NALM6 (cell line): Measurements from ENCODE around the genes RAB5A and NR1D2.

- PRO-cap, result no peak
Measured at GRCh38 chr3:18422923-18423292, 2.2 kb downstream of the SATB1 start.

DNA sequence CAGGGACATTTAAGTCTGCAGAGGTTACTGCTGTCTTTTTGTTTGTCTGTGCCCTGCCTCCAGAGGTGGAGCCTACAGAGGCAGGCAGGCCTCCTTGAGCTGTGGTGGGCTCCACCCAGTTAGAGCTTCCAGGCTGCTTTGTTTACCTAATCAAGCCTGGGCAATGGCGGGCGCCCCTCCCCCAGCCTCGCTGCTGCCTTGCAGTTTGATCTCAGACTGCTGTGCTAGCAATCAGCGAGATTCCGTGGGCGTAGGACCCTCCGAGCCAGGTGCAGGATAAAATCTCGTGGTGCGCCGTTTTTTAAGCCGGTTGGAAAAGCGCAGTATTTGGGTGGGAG, 185.1 kb upstream of the KCNH8 start:
- PRO-cap, result no peak

DNA sequence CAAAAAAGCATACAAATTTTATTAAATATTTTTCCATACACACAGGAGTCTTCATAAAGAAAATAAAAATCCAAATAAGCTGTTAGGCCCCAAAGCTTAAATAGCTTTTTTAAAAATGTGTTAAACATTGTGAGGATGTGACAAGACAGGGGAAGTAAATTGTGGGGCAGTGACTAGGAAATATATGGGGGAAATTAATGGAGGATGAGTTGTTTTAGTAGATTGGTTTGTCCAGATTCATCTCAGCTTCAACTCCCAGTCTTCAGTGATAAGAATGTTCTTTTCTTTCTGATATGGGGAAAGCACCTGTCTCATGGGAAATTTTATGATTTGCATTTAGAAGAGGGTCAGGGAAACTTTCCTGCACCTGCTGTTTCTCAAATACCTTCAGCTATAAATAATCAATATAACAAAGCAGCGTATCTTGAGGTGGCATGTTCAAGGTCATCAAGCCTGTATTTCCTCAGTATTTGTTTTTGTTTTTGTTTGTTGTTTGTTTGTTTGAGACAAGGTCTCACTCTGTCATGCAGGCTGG, 213.9 kb downstream of the KCNH8 start:
- PRO-cap, result no peak

DNA sequence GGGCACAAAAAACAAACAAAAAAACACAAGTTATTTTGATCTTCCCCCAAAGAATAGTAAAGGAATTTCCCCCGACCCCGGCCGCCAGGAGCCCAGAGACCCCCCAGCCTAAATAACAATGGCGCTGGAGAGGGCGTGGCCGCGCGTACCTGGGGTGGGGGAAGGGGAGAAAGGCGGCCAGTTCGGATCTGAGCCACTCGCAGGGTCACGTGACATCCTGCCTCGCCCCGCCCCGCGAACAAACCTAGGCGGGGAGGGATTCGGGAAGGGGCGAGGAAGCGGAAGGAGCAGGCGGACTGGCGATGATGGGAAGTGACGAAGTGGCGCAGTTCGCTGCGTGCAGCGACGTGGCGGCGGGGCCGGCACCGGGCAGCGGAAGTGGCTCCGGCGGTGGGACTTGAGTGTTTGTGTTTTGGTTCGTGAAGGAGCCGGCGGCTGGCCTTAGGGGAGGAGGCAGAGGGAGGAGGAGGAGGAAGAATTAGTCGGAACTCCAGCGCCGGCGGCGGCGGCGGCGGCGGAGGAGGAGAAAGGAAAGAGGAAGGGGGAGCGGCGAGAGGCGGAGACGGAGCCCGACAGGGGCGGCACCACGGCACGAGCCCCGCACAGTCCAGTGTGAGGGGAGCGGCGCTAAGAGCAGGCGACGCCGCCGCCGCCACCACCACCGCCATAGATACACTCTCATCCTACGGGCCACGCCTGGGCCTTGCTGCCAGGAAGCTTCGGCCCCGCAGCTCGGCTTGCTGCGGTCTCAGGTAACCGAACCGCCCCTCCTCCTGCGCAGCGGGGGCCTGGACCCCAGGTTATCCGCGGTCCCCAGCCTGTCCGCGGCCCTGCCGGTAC, at the start of gene RAB5A:
TSS of gene RAB5A (plus strand) at position 328 of the 840 bp plus-strand sequence.
- PRO-cap, result bidirectional peak, plus-strand start at position 603 of the sequence, minus-strand start at position 120 of the sequence

DNA sequence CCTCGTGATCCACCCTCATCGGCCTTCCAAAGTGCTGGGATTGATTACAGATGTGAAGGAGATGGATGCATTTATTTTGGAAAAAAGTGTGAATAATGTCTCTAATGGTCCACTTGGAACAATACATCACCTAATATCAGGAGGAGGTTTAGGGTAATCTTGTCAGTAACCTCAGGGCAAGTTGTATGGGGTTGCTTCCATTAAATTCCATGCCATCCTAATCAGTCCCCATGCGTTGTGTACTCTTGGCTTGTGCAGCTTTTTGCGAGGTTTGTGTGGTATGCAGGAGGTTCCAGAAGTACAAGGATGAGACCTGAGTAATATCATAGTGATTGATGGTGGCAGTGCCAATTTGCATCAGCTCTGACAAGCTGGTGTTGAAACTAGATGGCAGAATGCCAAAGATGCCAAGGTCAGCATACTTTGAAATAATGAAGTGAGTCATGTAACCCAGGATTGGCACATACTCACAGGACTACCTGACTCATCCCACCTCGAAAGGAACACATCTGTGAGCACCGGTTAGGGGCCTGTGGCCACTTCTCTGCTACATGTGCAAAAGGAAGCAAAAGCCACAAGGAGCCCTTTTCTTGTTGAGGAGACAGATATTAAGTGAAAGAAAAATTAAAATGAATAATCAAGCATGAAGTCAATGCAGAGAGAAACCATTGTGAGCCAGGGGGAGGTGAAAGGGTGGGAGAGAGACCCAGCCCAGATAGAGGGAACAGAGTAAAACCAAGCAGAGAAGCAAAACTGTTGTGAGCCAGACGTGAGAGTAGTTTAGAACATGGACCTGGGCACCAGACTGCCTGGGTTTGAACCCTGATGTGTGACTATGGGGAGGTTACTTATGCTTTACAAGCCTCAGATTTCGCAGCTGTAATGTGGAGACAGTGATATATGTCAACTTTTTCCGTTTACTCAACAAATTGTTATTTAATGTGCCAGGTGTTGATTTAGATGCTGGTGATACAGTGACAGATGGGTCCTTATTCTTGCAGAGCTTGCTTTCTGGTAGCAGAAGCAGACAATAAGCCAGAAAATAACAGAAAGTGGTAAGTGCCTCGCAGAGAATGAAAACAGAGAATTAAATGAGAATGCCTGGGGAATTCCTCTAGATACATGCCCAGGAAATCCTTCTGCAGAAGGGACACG, 14.5 kb downstream of the KAT2B start:
- PRO-cap, result no peak

- PRO-cap, result no peak
Measured at GRCh38 chr3:20185219-20185706, 743 bp downstream of the SGO1 start.

GRCh38 chr3:21644979-21645496, 106.0 kb downstream of the ZNF385D start:
- PRO-cap, result no peak

- PRO-cap, result no peak
Measured at GRCh38 chr3:23309350-23309904, 106.3 kb downstream of the UBE2E2 start.

- PRO-cap, result no peak
Measured at GRCh38 chr3:23348740-23349289, 145.7 kb downstream of the UBE2E2 start.

DNA sequence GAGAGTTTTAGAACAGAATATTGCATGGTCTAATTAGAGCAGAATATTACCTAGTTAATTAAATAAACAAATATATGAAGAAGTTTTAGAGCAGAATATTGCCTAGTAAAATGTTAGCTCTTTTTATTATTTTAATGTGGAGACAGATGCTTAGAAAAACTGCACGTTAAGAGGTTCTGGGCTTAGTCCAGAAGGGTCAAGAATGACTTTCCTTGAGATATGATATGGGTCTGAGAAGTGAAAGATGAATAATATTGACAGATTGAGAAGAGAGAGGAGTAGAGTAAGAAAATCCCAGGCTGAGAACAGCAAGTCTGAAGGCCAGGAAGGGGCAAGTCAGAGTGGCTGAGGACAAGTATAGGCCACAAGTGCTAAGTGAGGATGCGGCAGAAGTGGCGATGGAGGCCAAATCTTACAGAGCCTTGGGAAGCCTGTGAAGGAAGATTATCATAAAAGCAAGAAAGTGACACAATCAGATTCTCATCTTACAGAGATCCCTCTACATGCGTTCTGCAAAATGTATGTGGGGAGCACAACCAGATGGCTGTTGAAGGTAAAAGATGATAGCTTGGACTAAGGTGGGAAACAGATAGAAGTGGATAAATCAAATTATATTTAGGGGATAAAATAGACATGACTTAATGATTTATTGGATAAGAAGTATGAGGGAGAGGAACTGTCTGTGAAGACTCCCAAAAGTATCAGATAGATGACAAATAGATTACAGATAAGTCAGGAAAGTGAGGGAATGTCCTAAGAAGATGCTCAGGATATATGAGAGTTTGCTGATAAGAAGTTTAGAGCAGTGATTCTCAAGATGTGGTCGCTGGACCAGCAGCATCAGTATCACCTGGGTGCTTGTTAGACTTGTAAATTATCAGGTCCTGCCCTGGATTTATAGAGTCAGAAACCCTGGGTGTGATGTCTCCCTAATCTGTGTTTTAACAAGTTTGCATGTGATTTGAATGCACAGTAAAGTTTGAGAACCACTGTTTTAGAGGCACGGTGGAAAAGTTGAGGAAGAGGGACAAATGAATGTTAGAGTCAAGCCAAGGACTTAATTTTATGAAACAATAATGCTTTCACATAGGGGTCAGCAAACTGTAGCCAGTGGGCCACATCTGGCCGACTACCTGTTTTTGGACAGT, 189.8 kb downstream of the UBE2E2 start:
- PRO-cap, result no peak

- PRO-cap, result no peak
Measured at GRCh38 chr3:23427085-23427638, 224.0 kb downstream of the UBE2E2 start.

GRCh38 chr3:23650624-23650892, 155.2 kb upstream of the UBE2E1 start:
- PRO-cap, result no peak

DNA sequence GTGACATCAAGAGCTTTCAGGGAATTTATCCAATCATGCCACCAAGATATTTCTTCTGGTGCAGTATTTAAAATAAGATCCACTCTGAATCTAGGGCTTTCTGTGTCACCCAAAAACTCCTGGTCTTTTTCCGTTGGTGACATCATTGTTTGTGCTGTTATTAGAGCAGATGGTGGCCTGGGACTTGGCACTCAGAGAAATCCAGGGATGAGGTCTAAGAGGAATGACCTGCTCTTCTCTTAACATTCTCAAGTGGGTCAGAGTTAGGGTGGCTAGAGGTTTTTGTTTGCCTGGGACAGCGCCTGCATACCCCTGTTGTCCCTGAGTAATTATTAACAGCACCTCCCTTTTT, 56.9 kb upstream of the UBE2E1 start:
- PRO-cap, result no peak

DNA sequence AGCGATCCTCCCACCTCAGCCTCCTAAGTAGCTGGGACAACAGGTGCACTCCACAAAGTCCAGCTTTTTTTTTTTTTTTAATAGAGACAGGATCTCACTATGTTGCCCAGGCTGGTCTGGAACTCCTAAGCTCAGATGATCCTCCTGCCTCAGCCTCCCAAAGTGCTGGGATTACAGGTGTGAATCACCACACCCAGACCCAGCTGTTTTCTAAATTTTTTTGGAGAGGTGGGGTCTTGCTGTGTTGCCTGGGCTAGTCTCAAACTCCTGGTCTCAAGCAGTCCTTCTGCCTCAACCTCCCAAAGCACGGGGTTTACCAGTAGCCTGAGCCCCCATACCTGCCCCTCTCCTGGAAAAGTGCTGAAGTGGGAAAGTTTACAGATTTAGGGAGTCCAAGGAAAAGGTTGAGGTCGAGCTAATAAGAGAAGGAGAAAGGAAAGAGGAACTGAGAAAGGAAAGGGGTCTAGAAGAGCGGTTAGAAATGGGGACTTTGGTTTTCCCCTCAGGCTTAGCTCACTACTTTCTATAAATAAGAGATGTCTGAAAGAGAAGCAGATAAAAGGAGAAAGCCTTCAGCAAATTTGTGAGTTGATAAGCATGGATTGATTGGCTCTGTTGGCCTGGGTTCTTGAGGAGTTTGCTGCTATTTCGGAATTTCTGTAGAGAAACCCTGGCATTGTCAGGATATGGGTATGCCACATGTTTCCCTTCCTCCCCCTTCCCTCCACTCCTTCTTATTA, 23.7 kb downstream of the UBE2E1 start:
- PRO-cap, result no peak

- PRO-cap, result no peak
Measured at GRCh38 chr3:23943880-23944660, 1.0 kb upstream of the NR1D2 start.

DNA sequence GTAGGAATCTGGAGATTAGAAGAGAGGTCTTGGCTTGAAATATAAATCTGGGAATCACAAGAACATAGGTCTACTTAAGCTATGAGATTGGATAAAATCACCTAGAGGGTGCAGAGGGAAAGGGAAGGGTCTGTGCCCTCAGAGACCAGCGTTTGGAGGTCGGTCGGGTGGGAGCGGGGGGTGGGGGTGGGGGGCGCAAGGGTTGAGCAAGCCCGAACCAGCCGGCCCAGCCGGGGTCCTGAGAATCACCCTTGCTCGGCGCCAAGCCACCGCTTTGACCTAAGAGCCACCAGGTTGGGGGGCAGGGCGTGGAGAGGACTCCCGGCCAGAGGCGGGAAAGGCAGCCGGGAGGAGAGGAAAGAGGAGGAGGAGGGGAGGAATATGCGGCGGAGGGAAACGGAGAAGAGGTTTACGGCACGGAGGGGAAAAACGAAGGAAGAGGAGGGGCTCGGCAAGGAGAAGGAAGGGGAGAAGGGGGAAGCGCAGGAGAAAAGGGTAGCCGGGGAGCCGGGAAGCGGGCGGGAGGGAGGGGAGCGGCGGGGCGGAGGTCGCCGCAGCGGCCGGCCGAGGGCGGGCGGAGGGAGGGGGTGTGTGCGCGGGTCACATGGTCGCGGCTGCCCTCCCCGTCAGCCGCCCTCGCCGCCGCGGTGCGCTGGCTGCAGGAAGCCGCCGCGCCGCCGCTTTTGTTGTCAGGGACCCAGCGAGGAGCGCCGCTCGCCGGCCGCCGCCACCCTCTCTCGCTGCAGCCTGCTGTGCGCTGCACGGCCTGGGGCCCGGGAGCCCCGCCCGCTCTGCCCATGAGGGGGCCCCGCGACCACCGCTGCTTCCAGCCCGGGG, at the start of gene NR1D2:
TSS of gene NR1D2 (plus strand) at position 626 of the 837 bp plus-strand sequence.
- PRO-cap, result bidirectional peak, plus-strand start at position 686 of the sequence, minus-strand start at position 516 of the sequence

DNA sequence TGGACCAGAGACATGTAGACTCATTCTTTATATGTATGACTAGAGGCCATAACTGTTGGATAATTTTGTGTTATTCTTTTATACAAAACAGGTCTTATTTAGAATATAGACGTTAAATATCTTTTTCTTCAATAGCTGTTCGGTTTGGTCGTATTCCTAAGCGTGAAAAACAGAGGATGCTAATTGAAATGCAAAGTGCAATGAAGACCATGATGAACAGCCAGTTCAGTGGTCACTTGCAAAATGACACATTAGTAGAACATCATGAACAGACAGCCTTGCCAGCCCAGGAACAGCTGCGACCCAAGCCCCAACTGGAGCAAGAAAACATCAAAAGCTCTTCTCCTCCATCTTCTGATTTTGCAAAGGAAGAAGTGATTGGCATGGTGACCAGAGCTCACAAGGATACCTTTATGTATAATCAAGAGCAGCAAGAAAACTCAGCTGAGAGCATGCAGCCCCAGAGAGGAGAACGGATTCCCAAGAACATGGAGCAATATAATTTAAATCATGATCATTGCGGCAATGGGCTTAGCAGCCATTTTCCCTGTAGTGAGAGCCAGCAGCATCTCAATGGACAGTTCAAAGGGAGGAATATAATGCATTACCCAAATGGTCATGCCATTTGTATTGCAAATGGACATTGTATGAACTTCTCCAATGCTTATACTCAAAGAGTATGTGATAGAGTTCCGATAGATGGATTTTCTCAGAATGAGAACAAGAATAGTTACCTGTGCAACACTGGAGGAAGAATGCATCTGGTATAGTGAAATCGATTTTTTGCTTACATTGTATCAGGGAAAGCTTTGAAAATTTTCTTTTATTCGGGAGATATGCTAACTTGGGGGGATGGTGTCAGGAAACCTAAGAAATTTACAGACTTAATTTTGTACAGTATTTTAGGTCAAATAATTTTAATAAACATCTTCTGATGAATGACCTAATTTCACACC, 17.0 kb downstream of the NR1D2 start:
- PRO-cap, result no peak

DNA sequence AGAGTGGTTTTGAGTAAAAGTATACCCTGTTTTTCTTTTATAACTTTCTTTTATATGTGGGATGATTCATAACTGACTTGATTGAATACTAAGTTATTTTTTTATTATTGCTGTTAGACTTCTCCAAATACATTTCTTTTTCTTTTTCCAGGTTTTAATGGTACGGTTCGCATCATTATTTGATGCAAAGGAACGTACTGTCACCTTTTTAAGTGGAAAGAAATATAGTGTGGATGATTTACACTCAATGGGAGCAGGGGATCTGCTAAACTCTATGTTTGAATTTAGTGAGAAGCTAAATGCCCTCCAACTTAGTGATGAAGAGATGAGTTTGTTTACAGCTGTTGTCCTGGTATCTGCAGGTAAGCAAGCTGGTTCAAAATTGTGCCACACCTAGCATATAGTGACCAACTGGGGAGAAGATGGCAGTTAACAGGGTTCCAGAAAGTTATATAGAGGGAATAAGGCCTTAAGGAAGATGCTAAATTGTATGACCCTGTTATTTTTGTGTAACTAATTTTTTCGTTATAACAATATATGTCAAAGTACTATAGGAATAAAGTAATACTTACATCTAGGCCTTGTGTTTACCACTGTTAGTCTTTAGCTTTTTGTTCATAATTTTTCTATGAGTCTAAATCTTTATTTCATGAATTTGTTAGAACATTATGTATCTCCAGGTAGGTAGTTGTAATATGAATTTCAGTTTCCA, 22.7 kb downstream of the NR1D2 start:
- PRO-cap, result no peak

- PRO-cap, result no peak
Measured at GRCh38 chr3:24018701-24019152, 73.6 kb downstream of the NR1D2 start.

DNA sequence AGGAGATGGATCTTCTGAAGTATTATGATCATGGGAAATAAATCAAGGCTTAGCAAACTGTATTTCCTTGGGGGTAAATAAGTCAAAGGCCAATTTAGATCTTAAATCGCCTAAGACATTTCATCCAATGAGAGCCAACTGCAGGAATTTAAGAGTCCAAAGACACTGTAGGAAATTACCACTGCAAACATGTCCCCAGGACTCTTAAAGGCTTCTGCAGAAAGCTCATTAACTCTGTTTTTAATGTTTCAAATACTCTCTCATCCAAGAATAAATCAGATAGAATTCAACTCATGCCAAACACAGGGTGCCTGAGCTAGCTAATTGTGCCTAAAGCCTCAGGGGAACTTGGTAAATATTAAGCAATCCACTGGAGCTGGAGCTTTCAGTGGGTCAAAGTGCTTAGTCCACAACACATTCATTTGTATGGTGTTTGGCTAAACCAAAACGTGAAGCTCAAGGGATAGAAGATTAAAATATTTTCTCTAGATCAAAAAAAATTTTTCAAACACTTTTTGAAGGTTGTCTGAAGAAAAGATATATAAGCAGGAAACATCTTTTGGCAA, 131.5 kb downstream of the THRB start:
- PRO-cap, result no peak